A673 (cell line): ENCODE measurements around the genes SFRP5 and CUTC.

- PRO-cap: no peak
Observed at GRCh38 chr10:97666862-97667262, 20.2 kb downstream of the AVPI1 start.

- PRO-cap: no peak
Observed at GRCh38 chr10:97673440-97674485, 13.3 kb downstream of the AVPI1 start.

DNA sequence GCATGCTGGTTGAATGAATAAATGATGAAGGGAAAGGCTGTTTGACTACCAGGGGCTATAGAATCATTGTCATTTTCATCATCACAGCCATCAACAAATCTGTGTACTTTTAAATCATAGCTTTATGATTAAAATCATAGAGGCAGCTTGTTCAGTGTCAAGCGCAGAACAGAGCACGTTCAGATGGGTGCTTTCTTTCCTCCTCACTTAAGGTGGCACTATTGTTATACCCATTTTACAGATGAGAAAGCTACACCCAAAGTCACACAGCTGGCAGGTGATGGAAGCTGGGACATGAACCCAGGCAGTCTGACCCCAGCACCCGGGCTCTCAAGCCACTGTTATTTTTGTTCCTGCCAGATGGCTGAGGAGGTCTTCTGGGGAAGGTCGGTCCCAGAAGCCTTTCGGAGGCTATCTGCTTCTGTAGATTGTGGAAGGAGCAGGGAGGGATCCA, 777 bp downstream of the AVPI1 start:
- PRO-cap: no peak

- PRO-cap: no peak
Observed at GRCh38 chr10:97717854-97718580, 4.5 kb downstream of the MARVELD1 start.

- PRO-cap: no peak
Observed at GRCh38 chr10:97718581-97719303, 5.2 kb downstream of the MARVELD1 start.

DNA sequence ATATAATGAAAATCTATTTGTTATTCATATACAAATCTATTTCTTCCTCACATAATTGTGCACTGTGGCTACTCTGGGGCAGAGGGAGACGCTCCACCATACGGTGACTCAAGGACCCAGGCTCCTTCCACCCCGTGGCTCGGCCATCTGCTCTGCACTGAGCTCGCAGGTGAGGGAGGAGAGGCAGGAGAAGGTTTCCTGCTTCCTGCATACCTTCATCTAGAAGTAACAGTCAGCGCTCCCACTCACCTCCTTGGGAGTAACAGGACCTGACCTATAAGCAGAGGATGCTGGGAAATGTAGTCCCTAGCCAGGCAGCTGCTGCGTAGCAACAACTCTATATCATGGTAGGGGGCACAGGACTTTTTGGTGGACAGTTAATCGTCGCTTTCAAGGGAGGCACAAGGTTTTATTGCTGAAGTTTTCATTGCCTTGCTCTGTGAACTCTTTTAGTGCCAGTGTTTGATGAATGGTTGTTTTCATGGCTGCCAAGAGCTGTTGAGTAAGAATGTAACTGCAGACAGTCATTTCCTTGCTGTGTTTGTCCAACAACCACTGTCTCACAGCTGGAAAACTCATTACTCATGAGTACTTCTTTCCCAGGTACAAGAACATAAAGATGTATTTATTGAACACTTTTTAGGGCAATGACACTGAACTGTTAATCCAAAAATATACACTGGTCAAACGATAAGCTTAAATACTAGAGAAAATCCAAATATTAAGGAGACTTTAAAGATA, 10.2 kb upstream of the ZFYVE27 start:
- PRO-cap: no peak

DNA sequence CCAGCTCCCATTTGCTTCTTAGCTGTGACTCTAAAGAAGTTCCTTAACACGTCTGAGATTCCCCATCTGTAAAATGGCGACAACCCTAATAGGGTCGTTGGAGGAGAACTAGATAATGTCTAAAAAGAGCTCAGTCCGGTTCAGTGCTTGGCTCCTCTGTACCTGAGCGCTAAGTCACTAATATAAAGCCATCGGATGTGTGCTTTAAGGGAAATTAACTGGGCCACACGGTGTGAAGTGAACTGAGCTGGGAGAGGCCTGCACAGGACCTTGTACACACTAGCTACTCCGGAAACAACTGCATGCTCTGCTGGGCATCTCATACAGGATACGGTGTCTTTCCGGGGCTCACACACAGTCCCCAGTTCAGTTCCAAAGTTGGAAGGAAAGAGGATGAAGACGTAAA, 456 bp upstream of the ZFYVE27 start:
- PRO-cap: no peak

- PRO-cap: no peak
Observed at GRCh38 chr10:97761448-97761927, 10.3 kb downstream of the SFRP5 start.

- PRO-cap: no peak
Observed at GRCh38 chr10:97771906-97772383, at the start of gene SFRP5. Gene SFRP5, minus strand, starts transcription at chr10:97771999.

DNA sequence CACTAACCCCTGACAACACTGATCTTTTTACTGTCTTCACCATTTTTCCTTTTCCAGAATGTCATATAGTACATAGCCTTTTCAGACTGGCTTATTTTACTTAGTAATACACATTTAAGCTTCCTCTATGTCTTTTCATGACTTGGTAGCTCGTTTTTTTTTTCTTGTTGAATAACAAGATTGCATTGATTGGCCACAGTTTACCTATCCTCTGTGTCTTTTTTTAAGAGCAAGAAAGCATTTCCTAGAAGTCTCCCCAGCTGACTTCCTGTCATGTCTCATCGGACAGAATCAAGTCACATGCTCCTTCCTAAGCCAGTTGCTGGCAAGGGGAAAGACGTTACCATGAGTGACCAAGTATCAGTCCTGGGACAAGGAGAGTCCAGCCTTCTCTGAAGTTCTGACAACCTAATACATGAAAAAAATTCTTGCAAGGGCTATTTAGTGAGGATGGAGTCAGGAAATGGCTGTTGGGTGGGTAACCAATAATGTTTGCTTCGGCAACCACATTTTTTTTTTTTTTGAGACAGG, 24.8 kb upstream of the SFRP5 start:
- PRO-cap: no peak

- PRO-cap: no peak
Observed at GRCh38 chr10:98152933-98153445, 18.5 kb downstream of the R3HCC1L start.

DNA sequence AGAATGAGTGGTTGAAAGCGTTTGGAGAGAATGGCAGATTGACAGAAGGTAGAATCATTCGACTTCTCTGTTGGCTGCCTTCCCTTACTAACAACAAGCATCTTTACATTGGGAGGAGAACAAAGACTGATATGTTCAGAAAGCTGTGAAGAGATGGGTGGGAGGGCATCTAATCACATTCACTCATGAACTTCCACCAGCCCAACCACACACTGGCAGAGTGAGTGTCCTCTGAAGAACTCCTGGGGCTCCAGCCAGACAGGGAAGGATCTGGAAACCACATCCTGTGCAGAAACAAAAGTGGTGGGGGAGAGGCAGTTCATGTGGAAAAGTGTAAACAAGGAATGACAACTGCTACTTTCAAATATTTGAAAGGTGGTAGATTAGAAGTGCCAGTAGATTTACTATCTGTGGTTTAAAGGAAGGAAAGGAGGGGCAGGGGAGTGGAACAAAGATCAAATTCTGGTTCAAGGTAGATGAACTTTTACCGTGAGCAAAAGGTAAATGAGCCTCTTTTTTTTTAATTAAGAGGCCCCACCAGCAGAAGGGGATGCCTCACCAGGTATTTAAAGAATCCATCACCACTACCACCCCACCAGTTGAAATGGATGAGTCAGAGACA, 34.6 kb downstream of the GOT1 start:
- PRO-cap: no peak

DNA sequence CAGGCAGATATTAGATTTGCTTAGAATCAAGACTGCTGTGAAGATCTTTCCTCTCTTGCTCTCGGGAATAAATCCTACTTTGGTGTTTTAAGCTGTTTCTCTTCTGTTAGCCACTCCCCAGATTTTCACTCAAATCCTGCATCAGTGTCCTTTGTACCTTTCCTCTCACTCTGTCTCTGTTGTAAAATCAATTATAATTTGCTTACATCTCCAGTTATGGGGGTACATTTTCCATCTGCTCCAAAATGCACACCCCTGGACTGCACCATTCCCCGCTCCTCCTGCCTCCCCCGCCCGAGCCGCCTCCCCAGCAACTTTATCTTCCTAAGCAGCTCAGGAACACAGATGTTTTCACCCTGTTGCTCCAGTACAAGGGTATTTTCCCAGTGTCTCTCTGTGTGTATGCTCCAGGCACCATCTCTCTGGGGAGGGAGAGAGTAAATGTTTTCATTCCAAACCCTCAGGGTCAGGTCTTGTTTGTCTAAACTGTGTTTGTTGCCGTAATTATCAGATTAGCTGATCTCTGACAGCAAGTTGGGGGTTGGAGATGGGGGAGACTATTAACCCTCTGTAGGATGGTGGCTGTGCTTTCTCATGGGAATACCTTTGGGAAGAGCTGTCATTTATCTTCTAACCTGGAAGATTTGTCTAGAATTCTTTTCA, 20.4 kb upstream of the GOT1 start:
- PRO-cap: no peak

GRCh38 chr10:99466740-99467508, 36.5 kb upstream of the GOT1 start:
- PRO-cap: no peak

- PRO-cap: no peak
Observed at GRCh38 chr10:99584201-99584567, 36.1 kb downstream of the SLC25A28 start.

DNA sequence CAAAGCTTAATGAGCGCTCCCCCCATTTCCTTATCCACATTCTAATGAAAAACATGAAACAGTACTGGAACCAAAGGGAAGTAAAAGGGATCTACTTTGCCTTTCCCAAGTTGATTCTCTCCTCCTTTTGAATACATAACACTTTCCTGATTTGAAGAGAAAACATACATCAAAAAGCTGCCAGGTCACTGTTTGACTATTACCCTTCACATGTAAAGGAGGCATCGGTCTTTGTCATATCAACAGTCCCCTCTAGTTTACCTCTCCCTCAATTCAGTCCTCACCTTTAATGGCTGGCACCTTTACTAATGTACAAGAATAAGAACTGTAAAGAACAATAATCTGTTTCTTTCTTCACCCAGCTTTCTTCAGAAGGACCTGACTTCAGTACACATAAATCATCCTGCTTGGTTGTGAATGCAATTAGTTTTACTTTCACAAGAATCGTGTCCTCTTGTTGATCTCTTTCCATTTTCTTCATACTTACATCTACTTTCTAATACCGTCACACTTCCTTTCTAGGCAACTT, 1.4 kb downstream of the SLC25A28 start:
- PRO-cap: no peak

DNA sequence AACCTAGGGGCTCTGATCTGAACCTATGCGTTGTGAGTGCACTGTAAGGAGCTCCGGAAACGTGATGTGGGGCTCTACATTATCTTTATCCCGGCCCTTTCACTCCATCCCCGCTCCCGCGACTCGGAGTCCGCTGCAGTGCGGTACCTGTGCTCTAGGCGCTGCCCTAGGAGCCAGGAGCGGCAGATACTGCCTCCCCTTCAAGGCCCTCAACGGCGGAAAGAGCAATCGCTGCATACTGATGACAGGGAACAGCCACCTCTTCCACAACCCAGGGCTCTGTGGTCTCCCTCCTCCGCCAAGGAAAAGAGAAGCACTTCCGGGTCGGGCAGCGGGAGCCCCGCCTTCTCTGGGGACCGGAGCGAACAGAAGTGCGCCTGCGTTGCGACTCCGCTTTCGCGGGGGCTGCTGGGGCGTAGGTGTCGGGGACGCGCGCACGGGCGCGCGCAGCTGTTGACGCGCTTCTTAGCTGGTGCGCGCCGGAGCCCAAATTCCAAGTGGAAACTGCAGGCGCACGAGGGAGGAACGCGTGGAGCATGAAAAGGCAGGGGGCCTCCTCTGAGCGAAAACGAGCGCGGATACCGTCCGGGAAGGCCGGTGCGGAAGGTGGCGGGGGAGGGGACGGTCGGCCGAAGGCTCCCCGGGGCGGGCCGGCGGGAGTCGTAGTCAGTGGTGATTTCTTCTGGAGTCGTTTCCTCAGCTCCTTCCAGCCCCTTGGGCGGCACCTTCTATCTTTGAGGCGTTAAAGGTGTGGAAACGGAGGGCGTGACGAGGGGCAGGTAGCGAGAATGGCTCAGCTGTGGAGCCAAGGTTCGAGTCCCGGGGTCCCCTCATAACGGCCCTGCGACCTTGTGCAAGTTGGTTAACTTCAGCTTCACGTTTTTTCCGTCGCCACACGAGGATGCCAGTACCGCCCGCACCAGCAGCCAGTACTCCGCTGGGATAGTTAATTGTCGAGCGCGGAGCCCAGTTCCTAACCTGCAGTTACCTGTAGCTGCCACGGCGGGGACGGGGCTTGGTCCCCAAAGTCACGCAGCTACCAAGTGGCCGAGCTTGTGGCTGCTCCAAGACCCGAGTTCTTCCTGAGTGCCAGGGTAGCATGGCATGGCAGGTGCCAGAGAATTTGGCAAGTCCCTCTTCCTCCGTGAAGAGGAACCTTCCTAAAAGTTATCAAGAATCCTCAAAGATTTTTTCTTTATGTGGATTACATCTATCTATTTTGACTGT, at the start of gene CUTC:
Gene CUTC (plus strand): TSS at position 422 of the 1,227 bp plus-strand sequence.
- PRO-cap: bidirectional peak, plus-strand start at position 489 of the sequence, minus-strand start at position 283 of the sequence; bidirectional peak, plus-strand start at position 894 of the sequence, minus-strand start at position 939 of the sequence; bidirectional peak, plus-strand start at position 1,067 of the sequence, minus-strand start at position 1,084 of the sequence

- PRO-cap: no peak
Observed at GRCh38 chr10:99776059-99776310, 6.5 kb upstream of the ABCC2 start.

GRCh38 chr10:99777915-99778299, 4.5 kb upstream of the ABCC2 start:
- PRO-cap: no peak

DNA sequence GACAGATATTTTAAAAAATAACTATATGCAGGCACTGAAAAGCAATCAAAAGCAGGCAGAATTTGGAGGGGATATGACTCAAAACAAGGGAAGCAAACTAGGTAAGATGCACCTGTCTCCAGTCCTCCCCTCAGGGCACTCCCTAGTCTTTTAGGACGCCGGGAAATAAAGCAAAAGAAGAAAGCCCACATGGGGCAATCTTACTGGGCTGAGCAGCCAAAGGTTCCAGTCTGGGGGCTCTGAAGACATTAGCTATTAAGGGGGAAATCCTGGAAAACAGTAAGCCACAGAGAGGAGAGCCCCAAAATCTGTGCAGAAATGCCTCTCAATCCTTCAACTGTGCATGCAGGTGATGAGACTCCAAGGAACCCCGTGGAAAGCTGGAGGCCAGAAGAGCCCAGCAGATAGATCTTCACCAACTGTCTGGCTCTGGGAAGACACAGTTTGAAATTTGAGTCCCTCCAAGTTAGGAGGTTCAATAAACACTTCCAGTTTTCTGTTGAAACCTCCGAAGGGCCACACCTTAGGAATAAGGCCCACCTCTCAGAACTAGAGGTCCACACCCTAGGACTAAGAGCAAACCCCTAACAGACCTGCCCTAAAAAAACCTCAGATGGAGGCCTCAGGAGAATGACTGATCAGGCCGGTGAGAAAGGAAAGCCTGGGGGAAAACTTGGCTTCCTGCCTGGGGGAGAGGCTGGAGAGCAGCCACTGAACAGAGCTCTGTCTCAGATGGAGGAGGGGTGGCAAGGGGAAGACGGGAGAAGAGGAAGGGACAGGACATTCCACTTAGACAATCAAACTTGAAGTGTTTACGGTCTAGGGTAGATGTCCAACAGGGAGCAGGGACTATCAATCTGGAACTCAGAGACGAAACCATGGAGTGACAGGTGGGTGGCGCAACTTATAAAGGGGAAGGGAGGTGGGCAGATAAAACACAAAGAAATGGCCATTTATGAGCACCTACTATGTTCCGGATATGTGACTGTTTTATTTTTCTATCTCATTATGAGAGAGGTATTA, 83.0 kb downstream of the DNMBP start:
- PRO-cap: unidirectional peak, plus-strand start at position 800 of the sequence